ENCODE results near the gene CCER1.

- PRO-cap: no peak
Observed at GRCh38 chr12:89344830-89345430, 7.4 kb downstream of the DUSP6 start.

- PRO-cap: no peak
Observed at GRCh38 chr12:89350493-89351281, 1.6 kb downstream of the DUSP6 start.

GRCh38 chr12:89375597-89376288 is 23.4 kb upstream of the DUSP6 start:
- PRO-cap: no peak

DNA sequence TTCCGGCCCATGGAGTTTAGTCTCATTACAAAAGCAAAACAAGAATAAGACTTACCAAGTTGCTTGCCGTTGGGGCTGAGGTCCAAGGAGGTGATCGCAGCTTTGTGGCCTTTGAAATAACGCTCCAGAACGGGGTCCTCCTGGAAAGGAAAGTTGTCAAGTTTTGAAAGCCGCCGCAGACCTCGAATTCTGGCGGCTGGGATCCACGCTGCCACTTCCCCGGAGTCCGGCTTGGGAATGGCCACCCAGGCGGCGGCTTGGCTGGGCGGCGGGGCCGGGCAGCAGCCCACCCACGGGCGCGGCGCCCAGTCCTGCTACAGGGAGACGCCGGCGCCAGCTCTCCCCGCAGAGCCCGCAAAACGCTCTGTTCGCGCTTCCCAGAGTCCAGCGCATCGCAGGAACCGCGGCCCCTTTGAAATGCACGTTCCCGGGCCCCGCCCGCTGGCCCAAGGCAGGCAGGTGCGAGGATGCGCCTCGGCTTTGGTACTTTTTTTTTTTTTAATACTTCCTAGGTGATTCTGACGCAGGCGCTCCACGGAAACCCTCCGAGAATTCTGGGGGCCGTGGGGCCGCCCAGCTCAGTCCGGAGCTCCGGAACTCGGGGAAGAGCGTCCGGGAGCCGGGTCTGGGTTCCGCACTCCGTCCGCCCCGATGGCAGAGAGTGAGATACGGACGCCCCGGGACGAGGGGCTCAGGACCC is 619 bp upstream of the GALNT4 start:
- PRO-cap: bidirectional peak, plus-strand start at position 548 of the sequence, minus-strand start at position 482 of the sequence

GRCh38 chr12:89697581-89698086 is 11.0 kb downstream of the ATP2B1 start:
- PRO-cap: no peak

DNA sequence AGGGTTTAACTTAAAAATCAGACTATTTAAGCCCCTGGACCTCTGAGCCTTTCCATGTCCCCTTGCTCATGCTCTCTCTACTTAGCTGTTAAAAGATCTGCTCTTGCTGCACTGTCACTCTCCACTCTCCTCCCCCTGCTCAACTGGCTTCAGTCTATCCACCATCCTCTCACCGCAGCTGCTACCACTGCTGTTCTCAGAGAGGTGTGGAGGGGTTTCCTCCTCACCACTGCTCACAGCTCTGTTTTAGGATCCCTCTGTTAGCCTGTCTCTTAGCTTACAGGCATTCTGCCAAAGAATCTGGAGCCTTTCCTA is 43.7 kb upstream of the ATP2B1 start:
- PRO-cap: unidirectional peak, minus-strand start at position 129 of the sequence

DNA sequence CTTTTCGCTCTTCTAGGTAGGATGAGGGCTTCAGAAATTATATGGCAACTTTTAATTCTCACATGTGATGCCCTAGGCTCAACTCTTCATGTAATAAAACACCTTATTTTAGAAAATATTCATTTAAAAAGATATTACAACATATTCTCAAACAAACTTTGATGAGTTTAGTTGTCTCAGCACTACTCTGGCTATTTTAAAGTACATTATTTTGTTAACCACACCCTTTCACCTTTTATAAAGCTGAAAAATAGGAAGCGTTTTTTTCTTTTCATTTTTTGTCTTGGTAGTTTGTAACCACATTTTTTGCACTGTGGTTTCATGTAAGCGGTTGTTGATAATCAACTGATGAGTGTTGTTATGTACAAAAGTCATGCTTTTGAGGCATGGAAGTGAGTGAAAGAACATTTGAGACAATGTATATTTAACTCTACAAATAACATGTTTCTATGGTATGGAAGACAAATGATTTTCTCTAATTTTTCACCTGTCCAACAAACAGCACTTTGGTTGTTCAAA is 52.1 kb upstream of the ATP2B1 start:
- PRO-cap: no peak

DNA sequence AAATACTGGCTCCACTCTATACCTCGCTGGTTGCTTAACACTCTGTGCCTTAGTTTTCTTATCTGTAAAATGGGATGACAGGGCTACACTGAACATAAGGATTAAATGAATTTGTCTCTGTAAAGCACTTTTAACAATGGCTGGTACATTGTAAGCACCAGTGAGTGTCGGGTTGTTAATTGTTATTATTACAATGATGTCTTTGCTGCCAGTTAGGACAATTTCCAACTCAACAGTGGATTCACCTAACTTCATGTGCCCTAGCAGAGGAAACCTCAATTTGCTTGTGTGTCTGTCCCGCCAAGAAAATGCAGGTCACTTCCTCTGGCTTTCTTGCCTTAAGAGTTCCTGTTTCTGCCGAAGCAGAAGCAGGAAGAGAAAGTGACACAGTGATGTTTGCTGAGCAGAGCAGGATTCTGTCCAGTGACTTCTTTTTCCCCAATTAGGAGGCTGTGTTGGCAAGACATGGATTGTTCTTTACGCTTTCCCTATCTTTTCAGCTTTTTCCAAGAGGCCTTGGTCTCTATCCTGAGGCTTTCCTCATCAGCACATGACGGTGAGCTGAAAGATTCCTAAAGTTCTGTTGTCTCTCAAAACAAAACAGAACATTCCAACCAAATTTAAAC is 154.1 kb upstream of the ATP2B1 start:
- PRO-cap: bidirectional peak, plus-strand start at position 365 of the sequence, minus-strand start at position 310 of the sequence

DNA sequence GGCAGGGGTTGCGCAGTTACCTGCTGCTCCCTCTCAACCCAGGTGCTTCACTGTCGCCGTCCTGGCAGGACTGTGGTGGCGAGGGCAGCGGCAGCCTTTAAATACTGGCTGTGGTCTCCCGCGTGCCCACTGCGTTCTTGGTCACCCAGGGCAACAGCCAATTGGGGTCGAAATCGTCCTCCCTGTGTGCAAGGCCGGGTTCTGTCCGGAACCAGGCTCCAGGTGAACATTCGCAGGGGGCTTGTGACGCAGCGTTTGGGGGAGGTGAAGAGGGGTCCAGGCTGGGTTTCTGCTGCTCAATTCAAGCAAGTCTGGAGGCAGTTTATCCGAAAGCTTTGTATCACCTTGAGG is at the start of gene CCER1:
Gene CCER1, minus strand, starts transcription at position 74 of the 351 bp plus-strand sequence.
- PRO-cap: no peak

DNA sequence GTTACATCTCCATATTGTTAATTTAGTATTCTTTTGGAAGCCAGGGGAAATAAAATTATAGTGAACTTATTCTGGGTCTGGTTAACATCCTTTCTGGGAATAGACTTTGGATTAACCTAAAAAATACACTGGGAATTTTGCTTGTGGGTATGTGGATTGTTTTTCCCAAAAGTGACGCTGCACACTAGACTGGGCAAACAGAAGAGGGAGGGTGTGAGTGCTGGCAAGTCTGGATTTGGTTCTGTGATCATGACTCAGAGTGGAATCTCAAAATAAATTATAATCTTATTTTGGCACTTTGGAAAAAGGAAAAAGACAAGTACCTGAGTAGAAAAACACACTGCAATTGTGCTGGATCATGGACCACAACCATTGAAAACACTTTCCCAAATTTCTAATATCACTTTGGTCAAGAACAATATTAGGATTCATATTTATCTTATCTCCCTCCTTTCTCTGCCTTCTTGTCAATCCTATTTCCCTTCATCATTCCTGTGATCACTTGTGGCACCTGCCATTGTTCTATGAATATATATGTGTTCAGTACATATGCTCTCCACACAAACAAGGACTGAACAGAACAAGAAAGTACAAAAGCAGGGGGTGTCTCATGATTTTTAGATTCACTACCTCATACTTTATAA is 15.3 kb upstream of the LUM start:
- PRO-cap: no peak

DNA sequence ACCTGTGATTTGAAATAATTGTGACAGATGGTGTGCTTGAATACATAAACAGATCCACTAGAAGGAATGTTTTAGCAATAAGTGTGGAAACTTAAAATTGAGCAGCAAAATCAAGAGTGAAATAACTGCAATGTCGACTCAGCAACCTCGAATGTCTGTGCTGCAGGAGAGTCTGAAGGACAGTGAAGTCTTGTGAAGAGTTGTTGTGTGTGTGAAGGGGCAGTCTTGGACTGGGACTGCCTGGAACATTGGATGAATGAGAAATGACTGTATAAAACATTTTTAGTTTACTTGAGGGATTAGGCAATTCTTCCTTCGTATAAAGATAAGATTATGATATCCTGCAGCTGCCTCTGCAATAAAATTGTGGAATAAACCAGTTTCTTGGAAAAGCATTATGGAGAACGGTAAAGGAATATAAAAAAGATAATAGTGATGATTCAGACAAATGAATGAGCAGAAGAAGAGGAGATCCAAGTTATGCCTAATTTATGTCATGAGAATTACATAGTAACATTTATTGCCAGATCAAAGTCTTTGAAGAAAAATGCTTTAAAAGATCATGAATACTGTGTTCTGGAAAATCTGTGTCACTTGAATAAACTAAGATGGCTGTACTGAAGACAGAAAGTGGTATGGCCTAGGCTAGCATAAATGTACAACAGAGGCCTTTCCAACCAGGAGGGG is 30.9 kb upstream of the LUM start:
- PRO-cap: unidirectional peak, minus-strand start at position 184 of the sequence; unidirectional peak, minus-strand start at position 232 of the sequence

GRCh38 chr12:91562419-91562914 is 379.9 kb upstream of the DCN start:
- PRO-cap: unidirectional peak, plus-strand start at chr12:91562603

GRCh38 chr12:91983076-91983299 is 162.7 kb downstream of the BTG1 start:
- PRO-cap: no peak

DNA sequence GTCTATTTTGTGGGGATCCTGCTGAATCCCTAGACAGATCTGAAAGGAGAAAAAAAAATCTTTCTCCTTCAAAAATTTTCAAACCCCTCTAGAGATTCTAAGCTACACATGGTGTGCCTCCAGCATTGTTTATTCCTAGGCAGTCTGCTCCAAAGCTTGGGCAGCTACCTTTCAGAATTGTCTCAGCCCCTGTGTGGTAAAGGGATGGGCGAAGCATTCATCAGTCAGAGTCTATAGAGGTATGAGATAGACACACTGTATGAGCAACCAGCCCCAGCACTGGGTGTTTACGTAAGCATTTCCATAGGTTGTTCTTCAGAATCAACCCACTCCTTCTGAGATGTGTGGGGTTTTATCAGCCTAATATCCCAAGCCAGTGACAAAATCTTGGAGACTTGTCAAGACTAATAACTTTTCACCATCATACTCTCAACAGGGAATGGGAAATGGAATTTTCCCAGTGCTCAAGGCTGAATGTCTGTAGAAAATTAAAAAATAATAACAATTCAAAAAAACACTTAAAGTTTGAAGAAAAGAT is 98.3 kb downstream of the BTG1 start:
- PRO-cap: unidirectional peak, minus-strand start at position 233 of the sequence

DNA sequence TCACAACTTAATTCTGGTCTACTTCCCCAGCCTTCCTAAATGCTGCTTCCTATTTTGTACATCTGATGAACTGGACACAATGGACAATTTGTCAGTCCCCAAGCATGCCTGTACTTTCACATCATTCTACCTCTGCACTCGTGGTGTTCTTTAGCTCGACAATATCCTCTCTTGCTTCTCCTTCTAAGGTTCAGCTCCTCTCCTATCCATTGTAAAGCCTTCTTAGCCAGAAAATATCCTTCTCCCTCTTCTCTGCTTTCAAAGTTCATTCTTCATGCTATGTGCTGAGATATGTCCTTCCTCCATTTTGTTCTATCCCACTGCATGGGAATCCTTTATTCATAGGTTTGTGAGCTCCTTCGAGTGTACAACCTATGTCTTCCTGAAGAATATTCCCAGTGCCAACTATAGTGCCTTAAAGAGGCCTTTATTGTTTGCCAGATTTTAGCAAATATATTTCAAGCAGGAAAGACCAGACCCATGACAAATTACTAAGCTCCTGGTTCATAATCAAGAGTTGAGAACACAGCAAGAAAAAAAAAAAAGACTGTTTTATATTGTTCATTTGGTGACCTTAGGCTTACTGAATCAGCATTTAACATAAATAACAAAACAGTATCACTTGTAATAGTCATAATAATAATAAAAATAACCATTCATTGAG is 33.5 kb downstream of the BTG1 start:
- PRO-cap: no peak

DNA sequence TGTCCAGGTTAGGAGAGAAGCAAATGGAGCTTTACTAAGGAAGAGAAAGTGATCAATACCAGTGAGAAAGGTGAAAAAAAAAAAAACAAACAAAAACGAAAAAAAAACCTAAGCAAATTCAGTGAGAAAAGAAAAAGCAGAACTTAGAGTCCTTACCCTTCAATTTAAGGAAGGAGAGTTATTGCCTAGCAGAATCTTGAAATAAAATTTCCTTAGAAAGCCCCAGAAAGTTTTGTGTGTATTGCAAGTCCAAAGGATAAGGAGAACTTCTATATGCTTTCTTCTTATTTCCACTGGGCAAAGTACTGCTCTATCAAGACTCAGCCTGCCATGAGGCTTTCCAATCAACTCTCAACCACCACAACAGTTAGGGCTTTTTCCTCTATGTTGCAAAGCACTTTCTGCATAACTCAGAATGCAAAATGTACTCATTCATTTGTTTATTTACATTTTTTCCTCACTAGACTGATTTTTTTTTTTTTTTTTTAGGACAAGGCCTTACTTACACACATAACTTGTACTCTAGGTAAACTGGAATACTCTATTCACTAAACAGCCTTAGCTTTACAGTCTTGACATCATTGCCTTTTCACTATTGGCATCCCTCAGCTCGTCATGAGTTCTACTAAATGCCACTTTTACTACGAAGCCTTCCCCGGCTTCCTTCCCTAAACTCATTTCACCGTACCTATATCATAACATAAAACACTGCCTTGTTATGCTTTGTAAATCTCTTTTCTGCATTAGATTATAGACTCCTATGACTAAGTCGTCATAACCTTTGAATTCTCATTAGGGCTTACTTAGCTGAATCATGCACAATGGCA is 21.3 kb downstream of the BTG1 start:
- PRO-cap: no peak

- PRO-cap: bidirectional peak, plus-strand start at chr12:92144787, minus-strand start at chr12:92144728; bidirectional peak, plus-strand start at chr12:92144929, minus-strand start at chr12:92144828
Observed at GRCh38 chr12:92144572-92145480, 820 bp downstream of the BTG1 start.

GRCh38 chr12:92148684-92149218 is 3.1 kb upstream of the BTG1 start:
- PRO-cap: bidirectional peak, plus-strand start at chr12:92148899, minus-strand start at chr12:92148858

GRCh38 chr12:92292078-92292390 is 146.4 kb upstream of the BTG1 start:
- PRO-cap: no peak

DNA sequence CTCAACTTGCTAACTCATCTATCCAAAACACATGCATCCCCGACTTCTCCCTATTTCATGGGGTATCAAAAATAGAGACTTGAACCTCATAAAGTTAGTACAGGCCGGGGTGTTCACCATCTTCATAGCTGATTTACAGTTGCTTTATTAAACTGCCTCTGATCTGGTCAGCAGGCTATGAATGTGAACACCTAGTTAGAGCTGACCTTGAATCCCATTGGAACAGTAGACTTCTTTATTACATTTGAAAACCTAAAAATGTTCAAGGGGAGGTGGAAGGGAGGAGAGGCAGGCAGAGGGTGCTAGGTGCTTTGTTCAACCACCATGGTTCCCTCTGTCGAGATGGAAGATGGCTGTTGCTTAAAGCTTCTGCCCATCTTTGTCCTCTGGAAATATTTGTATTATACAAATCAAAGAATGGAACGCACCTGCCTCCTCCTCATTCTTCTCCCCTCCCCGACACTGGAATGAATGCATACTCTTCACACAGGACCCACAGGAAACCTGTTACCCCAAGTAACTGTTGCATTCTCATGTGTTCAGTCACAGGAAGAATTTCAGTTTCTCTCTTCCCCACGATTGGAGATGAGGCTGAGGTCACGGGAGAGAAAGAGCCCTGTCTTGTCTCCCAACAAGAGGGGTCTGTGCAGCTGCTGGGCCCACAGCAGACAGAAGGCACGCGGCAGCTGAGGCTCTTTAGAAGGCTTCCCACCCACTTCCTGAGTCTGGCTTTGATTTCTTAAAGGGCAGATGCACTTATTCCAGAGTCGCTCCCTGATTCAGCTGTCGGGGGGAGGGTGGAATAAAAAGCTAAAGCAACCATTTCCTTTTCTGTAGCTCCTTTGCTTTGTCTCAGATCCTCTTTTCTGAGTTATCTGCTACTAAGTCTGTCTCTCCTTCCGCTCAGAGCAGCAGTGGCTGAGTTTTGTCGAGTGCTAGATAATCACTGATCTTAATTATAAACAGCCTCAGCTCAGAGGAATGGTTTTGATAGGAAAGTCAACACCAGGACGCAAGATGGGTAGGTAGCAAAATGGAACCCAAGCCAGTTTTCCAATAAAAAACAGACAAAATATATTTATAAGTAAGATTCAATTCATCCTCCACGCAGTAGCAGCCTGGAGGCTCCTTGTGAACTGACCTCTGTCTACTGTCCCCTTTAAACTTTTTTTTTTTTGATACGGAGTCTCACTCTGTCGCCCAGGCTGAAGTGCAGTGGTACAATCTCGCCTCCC is 217.9 kb upstream of the BTG1 start:
- PRO-cap: bidirectional peak, plus-strand start at position 408 of the sequence, minus-strand start at position 336 of the sequence; unidirectional peak, plus-strand start at position 408 of the sequence; bidirectional peak, plus-strand start at position 584 of the sequence, minus-strand start at position 673 of the sequence; bidirectional peak, plus-strand start at position 884 of the sequence, minus-strand start at position 916 of the sequence